Retinal pigment epithelial cell (primary cell): ENCODE measurements around the gene APOA1.

GRCh38 chr11:116807964-116808737 is 15.0 kb downstream of the APOA4 start:
- RRBS: no CpG with 5 or more reads among the region's 8 CpGs

- RRBS: no CpG with 5 or more reads among the region's 3 CpGs
Measured at GRCh38 chr11:116822642-116823075, 445 bp downstream of the APOA4 start.

DNA sequence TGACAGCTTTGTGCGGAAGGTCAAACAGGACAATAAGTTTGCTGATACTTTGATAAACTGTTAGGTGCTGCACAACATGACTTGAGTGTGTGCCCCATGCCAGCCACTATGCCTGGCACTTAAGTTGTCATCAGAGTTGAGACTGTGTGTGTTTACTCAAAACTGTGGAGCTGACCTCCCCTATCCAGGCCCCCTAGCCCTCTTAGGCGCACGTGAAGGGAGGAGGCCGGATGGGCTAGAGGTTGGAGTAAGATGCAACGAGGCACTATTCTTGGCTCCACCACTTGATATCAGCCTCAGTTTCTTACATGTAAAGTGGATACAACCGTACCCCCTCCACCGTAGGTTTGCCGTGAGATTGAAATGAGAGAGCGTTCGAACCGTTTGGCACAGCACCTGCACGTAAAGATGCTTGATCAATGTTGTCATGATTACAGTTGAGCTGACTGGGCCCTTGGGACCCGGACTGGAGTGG is 3.6 kb downstream of the APOC3 start:
- RRBS: no CpG with 5 or more reads among the region's 13 CpGs

DNA sequence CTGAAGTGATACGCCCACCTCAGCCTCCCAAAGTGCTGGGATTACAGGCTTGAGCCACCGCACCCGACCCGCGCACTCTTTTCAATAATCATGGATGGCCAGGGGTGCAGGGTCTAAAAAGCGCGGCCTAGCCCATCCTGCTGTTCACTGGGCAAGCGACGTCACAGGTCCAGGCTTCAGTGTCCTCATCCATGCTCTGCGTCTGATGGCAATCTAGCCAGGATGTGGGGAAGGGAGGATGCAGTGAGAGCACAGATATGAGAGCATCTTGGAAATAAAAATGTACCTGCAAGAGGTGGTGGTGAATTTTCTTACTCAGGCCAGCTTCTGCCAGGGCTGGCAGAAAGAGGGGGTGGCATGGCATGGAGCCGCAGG is 2.7 kb downstream of the APOA1 start:
- RRBS: no CpG with 5 or more reads among the region's 11 CpGs

GRCh38 chr11:116836873-116838291 is at the start of gene APOA1:
Gene APOA1, minus strand, starts transcription at chr11:116837622.
- RRBS: 100% methylated on average over 1 of the region's 30 CpGs

- RRBS: no CpG with 5 or more reads among the region's 22 CpGs
Measured at GRCh38 chr11:116867137-116868228, 30.1 kb upstream of the APOA1 start.

DNA sequence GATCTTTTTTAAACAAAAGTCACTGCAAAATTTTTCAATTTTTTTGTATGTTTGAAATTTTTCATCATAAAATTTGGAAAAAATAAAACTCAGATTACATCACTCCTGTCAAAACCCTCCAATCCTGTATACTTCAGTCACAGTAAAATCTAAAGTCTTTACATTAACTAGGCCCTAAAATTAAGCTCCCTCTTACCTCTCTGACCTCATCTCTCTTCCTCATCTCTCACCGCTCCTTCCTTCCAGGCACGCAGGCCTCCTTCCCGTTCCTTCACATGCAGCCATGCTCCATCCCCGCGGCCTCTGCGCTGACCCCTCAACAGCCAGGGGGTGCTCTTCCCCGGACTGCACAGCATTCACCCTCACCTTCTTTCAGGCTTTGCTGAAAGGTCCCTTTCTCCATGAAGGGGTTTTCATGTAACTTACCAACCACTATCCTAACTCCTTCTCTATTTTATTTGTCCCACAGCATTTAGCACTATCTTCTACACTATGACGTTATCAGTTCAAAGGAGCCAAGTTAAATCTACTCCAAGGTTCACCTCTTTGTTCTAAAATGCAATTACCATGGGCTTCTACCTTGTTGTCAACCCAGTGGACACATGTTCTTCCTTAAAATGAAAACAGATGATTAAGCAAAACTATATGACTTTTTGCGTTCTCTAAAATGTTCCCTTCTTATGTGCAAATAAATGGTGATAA is 57.7 kb upstream of the APOA1 start:
- RRBS: no CpG with 5 or more reads among the region's 9 CpGs

- RRBS: no CpG with 5 or more reads among the region's 1 CpG
Measured at GRCh38 chr11:116928309-116928780, 90.9 kb upstream of the APOA1 start.

- RRBS: no CpG with 5 or more reads among the region's 4 CpGs
Measured at GRCh38 chr11:117001872-117002600, 96.2 kb downstream of the SIK3 start.

DNA sequence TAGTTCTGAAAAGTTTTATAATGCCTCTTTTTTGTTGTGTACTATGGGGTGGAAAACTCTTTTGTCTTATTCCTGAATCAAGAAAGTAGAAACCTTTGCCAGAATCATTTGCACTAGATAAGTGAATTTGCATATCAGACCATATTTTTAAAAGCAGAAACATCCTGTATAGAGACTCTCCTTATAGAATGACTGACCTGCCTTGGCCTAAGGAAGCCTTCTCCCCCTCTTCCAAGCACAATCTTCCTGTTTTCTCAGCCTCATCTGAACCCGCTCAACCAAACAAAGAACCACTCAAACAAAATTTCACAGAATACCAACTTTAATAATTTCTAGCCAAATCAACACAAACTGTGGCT is 60.3 kb downstream of the SIK3 start:
- RRBS: no CpG with 5 or more reads among the region's 1 CpG

- RRBS: no CpG with 5 or more reads among the region's 4 CpGs
Measured at GRCh38 chr11:117049511-117049812, 48.8 kb downstream of the SIK3 start.

- RRBS: no CpG with 5 or more reads among the region's 4 CpGs
Measured at GRCh38 chr11:117076893-117078189, 20.9 kb downstream of the SIK3 start.

DNA sequence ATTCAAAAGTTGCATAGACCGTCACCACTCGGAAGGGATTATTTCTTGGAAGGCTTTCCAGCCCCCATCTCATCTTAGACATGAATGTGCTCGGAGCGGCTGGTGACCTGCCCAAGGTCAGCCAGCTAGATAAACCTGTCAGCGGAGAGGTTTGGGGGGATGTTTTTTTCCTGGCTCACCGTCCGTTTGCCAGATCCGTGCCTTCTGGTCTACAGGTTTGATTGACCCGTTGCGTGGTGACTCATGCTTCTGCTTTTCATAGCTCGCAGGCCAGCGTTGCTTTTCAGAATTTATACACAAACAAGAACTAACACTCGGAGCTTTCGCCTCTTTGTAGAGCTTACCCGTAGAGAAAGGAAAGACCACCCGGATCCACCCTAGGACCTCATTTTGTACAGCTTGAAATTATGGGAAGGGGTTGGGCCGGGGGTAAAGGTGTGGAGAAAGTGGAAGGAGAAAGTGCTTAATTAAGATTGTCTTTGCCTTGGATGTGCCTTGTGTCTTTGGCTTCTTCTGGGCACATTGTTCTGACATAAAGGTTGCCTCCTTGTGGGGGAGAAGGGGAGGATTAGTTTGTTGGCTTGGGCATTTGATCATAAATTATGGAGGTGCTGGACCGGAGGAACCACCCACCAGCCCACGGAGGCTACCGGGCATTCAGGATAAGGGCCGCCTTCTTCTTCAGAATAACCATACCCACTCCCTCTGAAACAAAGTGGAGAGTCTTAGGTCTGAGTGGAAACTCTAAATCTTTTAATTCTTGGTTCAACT is 1.1 kb downstream of the PAFAH1B2 start:
- RRBS: no CpG with 5 or more reads among the region's 21 CpGs

- RRBS: no CpG with 5 or more reads among the region's 2 CpGs
Measured at GRCh38 chr11:117173235-117173575, 5.3 kb upstream of the SIDT2 start.

DNA sequence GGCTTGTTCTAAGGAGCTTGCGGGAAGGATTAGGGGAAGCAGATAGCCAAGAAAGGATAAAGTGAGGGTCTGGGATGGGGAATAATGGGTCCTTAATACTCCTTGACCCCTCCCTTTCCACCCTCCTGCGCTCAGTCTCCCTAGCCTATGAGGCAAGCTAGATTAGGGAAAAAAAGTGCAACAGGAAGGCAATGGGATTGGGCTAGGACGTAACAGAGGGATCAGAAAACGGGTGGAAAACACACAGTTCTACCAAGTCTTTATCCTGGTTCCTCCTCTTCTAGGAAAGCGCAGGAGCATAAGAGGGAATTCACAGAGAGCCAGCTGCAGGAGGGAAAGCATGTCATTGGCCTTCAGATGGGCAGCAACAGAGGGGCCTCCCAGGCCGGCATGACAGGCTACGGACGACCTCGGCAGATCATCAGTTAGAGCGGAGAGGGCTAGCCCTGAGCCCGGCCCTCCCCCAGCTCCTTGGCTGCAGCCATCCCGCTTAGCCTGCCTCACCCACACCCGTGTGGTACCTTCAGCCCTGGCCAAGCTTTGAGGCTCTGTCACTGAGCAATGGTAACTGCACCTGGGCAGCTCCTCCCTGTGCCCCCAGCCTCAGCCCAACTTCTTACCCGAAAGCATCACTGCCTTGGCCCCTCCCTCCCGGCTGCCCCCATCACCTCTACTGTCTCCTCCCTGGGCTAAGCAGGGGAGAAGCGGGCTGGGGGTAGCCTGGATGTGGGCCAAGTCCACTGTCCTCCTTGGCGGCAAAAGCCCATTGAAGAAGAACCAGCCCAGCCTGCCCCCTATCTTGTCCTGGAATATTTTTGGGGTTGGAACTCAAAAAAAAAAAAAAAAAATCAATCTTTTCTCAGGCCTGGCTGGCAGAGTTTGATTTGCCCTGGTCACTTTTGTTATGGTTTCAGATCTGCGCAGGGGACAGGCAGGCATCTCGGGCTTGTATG is 5.0 kb downstream of the TAGLN start:
- RRBS: 78% methylated on average over 6 of the region's 19 CpGs

DNA sequence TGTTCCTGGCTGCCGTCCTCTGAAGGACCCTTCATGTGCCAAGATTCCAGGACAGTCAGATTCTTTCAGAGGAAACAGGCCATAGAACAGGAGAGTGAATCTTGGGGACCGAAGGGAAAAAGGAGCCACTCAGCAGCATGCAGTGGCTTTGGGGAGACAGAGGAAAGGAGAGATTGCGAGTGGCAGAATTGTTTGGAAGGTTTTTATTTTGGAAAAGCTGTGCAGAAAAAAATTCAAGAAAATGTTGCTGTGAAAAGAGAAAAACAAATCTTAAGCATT is 5.7 kb downstream of the TAGLN start:
- RRBS: no CpG with 5 or more reads among the region's 3 CpGs

DNA sequence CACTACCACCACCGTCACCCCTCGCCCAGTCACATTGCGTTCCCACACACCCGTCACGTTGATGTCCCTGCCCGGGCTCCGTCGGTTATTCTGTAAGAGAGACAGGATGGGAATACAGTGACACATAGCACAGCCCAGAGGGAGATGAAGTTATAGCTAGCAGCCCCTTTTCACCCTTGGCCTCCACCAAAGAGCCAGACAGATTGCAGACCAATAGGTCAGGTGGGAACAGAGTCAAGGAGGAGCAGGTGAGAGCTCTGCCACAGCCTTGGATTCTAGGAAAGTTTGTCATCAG is 3.7 kb downstream of the PCSK7 start:
- RRBS: no CpG with 5 or more reads among the region's 8 CpGs

GRCh38 chr11:117390613-117391305 is 63.1 kb downstream of the CEP164 start:
- RRBS: no CpG with 5 or more reads among the region's 8 CpGs

GRCh38 chr11:117535133-117536188 is 207.8 kb downstream of the CEP164 start:
- RRBS: 60% methylated on average over 3 of the region's 24 CpGs

GRCh38 chr11:117795796-117796463 is 1.1 kb downstream of the DSCAML1 start:
- RRBS: 5% methylated on average over 13 of the region's 46 CpGs